Gallbladder (tissue), 1 donor: ENCODE measurements around the genes ALKBH2, FOXN4 and UBE3B.

GRCh38 chr12:108713395-108714149, 17.7 kb downstream of the CORO1C start:
- PRO-cap: no peak

- PRO-cap: bidirectional peak, plus-strand start at chr12:108730443, minus-strand start at chr12:108730522; bidirectional peak, plus-strand start at chr12:108730810, minus-strand start at chr12:108730703
Observed at GRCh38 chr12:108730333-108731065, 819 bp downstream of the CORO1C start.

GRCh38 chr12:108797627-108798019, 59.8 kb downstream of the SSH1 start:
- PRO-cap: no peak

DNA sequence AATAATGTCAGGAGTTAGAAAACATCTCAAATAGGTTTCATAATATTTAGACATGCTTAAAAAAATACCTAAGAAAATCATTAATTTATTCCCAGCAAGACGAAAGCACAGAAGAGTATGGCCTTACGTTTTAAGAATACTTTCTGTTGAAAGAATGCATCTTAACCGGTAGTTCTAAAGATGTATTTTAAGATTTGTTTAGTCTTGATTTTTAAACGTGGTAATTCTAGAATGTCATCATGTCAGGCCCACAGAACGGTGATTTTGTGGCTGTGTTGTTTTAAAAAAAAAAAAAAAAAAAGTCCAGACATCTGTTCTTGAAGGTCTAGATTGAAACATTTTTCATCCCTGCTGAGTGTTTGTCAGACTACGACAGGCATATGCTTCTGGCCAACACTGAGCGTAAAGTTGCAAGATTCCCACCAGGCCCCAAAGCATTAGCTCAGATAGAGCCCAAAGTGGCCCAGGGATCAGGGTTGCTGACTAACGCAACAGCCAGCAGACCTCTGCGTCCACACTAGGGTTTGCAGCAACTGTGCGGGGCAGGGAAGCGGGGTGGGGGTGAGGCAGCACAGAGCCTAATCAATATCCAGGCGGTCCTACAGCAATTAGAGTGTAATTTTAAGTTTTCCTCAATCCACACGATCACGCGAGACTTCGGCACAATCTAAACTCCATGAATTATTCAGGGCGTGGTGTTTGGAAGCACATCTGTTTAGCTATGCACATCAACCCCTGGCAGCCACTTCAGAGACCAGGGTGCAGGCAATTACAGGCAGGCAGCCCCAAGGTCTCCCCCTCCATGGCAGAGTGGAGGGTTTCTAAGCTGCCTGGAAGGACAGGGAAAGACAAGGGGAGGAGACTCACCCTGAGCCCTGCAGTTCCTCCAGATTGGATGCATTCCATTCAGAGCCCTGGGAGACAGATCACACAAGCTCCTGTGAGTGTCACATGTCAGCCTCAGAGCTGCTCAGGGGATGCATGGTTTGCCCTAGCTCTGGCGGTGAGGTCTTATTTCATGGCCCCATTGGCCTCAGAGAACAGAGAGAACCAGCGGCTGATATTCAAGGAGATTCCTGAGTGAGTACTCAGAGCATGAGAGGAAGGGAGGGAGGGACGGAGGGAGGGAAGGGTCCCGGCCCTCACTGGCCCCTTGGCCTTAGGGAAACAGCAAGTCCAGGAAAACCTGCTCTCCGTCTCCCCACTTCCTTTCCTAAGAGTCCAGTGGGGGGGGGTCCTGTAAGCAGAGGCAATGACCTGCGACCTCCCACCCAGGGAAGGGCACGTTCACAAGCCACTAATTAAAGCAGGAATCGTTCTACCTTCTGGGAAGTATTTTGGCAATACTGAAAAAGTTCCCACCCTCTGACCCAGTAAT, 55.4 kb downstream of the SSH1 start:
- PRO-cap: unidirectional peak, plus-strand start at position 1,156 of the sequence

DNA sequence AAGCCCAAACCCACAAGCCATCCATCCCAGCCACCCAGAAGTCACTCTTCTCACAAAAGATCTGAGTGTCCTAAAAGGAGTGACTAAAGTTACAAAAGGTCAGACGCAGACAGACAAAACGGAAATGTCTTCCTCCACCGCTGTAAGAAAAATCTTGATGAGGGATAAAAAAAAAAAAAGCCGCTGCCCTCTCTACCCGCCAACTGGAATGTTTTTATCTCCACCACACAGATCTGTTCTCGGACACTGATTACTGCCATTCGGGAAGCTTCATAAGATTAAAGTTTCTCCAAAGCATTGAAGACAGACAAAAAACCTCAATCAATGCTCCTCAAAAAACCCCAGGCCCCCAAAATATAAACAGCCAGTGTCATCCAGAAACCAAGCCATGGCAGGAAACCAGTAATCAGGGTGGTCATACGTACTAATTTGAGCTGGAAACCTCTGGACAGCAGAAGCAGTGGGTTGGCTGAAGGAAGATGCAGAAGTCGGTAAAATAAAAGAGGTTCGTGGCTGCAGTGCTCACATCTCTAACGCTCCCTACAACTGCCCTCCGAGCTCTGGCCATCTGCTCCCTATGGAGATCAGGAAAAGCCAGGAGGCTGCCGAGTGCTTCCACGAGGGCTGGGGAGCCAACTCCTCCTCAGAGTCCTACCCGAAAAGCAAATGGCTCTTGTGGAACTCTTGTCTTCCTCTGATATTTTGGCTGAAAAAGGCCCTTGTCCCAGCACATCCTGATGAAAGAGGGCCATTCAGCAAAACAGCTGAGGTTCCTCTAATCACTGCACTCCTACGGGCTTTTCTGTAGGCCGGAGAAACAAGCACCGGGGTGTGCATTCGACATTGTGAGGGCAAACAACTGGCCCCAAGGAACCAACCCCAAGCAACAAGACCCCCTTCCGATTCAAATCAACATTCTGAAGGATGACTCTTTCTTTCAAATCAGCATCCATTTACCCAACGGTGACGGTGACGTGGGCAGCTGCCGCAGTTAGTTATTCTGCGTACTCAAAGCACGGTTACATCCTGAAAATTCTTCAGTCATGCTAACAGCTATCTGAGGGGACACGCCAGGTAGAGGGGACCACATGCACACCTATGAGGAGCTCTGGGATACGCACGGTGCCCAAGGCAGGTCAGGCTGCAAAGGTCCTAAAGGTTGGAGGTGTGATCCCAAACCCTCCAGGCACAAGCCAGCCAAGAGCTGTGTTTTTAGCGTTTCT, 30.1 kb downstream of the SSH1 start:
- PRO-cap: unidirectional peak, plus-strand start at position 499 of the sequence; unidirectional peak, minus-strand start at position 562 of the sequence; unidirectional peak, minus-strand start at position 667 of the sequence

- PRO-cap: unidirectional peak, minus-strand start at chr12:108833878
Observed at GRCh38 chr12:108833800-108834084, 23.6 kb downstream of the SSH1 start.

DNA sequence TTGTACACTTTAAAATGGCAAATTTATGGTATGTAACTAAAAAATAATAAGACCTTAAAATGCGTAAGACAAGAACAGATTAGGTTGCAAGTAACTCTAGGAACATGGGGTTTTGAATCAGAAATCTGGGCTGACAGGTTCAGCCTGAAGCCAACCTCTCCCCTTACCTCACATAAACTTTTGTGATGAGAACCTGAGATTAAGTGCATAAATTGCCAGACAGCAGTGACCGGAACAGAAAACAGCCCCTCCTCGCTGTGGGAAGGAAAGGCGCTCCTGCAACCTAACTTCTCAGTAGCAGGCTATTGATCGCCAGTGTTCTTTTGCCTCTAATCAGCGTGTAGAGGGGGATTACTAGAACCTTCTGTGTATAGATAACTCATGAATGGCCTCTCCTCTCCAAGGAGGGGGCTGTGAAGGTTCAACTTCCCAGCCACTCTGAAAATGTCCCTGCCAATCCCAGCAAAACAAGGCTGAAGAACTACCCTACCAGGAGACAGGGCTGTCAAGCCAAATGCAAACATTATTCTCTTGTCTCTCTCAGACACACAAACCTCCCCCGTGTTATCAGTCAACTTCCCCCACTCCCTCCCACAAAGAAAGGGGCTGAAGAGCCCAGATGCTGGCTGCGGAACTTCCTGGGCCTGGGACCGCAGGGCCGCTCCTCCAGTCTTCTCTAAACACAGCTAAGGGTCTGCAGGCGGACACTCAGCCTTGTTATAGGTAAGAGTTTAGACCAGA, 1.7 kb downstream of the SSH1 start:
- PRO-cap: unidirectional peak, plus-strand start at position 596 of the sequence; unidirectional peak, plus-strand start at position 618 of the sequence; unidirectional peak, plus-strand start at position 679 of the sequence

DNA sequence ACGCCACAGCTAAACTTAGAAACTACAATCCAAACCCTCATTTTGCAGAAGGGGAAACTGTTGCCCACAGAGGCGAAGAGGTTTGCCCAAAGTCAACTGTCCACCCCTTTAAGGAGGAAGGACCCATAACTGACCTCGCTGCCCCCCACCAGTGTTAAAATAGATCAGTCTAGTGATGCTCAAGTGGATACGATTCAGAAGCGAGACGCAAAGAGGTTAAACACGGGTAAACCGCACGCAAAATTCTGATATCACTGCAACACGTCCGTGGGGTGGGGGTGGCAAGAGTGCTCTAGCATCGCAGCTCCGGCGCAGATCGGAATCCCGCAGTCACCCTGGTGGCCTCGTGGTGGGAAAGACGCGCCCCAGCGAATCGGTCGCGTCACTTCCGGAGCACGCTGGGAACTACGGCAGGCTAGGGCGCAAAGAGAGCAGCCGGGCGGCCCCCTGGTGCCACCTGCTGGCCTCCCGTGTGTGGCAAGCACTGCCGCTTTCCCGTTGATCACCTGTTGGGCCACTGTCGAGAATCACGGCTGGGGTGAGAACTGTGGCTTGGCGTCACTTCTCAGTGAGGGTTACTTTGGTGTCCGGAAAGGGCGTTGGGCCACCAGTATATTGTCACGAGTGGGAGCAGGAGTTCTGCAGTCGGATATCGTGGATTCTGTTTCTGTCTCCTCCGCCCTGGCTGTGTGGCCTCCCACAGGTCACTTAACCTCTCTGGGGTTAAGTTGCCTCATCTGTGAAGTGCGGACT, at the start of gene ALKBH2:
ALKBH2 (minus strand) TSS at position 360 of the 753 bp plus-strand sequence.
- PRO-cap: bidirectional peak, plus-strand start at position 329 of the sequence, minus-strand start at position 332 of the sequence; bidirectional peak, plus-strand start at position 517 of the sequence, minus-strand start at position 519 of the sequence

GRCh38 chr12:109144321-109144727, 27.9 kb downstream of the ACACB start:
- PRO-cap: no peak

DNA sequence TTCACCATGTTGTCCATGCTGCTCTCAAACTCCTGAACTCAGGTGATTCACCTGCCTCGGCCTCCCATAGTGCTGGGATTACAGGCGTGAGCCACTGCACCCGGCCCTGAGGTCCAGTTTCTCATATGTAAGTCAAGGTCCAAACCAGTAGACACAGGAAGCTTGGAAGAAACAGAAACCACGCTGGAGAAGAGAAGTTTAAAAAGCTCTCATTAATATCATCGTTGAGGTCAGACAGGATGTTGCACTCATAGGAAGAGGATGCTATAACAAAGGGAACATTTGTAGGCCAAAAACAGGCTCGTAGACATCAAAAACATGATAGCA, 46.7 kb downstream of the ACACB start:
- PRO-cap: no peak

GRCh38 chr12:109309011-109309165, 196 bp downstream of the FOXN4 start:
- PRO-cap: no peak

DNA sequence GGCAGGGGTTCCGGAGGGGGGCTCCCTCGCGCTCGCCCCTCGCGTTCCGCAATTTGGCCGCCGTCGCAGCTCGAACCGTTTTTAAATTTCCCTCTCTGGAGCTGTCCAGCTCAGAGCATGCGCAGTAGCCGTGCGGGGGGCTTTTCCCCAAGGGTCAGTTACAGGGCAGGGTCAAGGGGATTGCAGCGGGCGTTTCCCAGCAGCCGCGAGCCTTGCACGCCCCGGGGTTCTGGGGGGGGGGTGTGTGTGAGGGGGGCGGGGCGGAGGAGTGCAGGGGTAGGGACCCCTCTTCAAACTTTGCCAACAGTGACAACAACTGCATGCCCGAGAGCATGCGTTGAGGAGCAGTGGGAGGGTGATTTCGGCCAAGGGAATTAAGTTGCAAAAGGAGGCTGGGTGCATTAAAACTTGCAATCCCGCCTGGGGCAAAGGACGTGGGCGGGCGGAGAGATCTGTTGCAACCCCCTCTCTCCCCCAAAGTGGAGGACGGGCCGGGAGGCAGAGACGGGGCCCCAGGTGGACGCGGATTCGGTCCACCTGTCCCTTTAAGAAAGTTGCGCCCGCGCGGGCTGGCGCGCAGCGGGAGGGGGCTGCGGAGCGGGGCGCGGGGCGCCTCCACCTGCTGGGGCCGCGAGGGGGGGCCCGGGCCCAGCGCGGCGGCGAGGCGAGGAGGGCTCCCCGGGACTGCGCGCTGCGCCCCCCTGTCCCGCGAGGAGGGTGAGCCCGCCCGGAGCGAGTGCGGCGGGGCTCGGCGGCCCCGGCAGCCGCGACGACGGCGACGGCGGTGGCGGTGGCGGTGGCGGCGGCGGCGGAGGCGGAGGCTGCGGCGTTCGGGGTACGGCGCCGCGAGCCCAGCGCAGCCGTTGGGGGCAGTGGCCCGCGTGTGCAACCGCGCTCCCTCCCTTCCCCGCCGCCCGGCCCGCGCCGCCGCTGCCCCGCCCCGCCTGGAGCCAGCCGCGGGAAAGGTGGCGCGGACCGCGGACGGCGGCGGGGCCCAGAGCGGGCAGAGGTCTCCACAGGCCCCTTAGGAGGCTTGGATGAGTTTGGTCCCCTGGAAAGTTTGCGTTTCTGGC, at the start of gene FOXN4:
FOXN4 (minus strand) TSS at position 119 of the 1,073 bp plus-strand sequence.
- PRO-cap: no peak

GRCh38 chr12:109477545-109478313, at the start of gene UBE3B:
Gene UBE3B, plus strand, starts transcription at chr12:109477634.
- PRO-cap: bidirectional peak, plus-strand start at chr12:109477638, minus-strand start at chr12:109477300

- PRO-cap: no peak
Observed at GRCh38 chr12:109518752-109519835, 41.7 kb downstream of the UBE3B start.

GRCh38 chr12:109520822-109521799, 43.7 kb downstream of the UBE3B start:
- PRO-cap: no peak

GRCh38 chr12:109540347-109541038, 32.8 kb downstream of the MMAB start:
- PRO-cap: no peak

DNA sequence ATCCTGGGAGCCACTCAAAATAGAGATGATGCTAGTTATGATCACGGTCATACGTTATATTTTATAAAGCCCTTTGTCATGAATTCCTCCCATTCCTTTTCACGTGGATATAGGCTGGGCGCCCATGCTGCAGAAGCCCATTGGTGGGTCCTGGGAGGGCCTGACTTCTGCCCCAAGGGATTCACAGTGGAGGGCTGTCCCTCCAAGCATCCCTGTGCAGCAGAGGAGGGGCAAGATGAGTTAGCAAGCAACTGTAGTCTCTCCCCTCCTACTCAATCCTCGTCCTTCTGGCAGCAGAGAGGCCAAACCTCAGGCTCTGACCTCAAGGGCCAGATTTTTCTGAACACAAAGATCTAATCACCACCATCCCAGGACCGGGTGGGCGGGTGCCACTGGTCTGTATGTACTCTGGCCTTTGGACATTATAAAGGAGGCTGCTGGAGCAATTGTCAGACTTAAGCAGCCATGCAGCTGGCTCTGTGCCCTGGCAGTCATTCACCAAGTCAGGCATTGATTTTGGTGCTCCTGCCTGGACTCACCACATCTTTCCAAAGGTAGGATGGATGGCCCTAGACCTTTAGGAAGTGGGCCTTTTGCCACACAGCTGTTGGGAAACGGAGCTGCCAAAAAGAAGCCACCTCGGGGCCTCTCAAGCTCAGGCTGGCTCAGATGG, 8.5 kb downstream of the GLTP start:
- PRO-cap: no peak

DNA sequence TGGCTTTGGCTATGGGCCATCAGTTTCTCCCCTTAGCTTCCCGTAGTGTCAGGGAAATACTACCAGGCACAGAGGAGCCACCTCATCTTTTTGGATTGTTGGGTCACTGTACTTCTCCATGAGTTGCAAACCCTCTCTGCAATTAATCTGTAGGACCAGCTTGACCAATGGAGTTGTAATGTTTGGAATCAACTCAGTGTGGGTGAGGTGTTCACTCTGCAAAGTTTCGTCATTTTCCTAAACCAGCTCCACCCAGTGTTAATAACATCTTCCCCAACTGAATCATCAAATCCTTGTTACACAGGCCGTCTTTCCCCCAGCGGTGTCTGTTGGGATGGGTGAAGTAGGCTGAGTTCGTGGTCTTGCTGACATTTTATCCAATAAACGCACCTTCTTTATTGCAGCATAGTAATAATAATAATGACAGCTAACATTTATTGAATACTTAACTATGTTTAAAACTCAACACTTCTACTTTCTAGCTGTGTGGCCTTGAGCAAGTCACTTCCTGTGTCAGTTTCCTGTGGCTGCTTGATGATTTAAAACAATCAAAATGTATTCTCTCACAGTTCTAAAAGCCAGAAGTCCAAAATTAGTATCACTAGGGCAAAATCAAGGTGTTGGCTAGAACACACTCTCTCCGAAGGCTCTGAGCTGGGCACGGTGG, 8.1 kb upstream of the GLTP start:
- PRO-cap: no peak

DNA sequence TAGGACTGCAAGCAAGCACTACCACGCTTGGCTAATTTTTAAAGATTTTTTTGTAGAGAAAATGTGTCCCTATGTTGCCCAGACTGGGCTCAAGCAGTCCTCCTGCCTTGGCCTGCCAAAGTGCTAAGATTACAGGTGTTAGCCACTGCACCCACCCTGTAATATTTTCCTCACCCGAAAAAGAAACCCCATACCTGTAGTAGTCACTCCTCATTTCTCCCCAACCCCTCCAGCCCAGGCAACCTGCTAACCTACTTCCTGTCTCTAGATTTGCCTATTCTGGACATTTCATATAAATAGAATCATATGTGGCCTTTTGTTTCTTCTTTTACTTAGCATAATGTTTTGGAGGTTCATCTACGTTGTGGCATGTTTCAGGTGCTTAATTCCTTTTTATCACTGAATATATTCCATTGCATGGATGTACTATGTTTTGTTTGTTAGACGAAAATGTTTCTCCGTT, 6.1 kb downstream of the ANKRD13A start:
- PRO-cap: no peak

GRCh38 chr12:110018249-110018557, 19.0 kb downstream of the ANKRD13A start:
- PRO-cap: no peak